M059J (cell line): ENCODE measurements around the genes PDYN and TMEM239.

GRCh38 chr20:1897530-1898080, 2.4 kb downstream of the SIRPA start:
- RAMPAGE, long total RNA, result no peak

DNA sequence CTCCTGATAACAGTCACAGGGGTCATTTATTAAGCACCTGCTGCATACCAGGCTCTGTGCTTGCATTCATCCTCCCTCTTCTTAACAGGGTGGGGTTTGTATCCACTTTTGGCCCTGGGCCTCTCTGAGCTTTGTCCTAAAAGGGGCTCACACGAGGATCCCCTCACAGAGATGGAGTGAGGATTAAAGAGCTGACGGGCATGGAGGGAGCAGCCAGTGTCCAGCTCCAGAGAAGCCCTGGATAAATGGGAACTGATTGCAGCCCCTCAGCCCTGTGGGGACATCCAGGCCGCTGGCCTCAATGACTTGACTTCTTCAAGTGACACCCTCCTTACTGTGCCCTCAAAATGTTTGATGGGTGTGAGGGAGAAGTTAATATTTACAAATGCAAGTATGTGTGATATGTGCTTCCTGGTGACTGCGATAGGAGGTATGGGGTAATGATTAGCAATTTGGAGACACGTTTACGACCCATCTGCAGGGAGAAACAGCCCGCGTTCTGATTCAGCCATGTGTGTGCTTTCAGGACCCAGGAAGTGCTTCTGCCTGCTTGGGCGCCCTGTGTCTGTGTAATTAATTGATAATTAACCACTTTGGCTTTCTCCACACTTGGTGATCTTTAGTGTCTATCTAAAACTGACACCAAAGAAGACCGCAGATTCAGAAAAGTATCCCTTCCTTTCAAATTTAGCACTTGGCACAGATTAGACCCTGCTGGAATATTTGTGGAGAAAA, 24.9 kb downstream of the SIRPA start:
- RAMPAGE, long total RNA, result no peak

- RAMPAGE, long total RNA, result no peak
These were observed at the start of gene PDYN for GRCh38 chr20:1993714-1994160. PDYN (minus strand) TSS chr20:1994058.

DNA sequence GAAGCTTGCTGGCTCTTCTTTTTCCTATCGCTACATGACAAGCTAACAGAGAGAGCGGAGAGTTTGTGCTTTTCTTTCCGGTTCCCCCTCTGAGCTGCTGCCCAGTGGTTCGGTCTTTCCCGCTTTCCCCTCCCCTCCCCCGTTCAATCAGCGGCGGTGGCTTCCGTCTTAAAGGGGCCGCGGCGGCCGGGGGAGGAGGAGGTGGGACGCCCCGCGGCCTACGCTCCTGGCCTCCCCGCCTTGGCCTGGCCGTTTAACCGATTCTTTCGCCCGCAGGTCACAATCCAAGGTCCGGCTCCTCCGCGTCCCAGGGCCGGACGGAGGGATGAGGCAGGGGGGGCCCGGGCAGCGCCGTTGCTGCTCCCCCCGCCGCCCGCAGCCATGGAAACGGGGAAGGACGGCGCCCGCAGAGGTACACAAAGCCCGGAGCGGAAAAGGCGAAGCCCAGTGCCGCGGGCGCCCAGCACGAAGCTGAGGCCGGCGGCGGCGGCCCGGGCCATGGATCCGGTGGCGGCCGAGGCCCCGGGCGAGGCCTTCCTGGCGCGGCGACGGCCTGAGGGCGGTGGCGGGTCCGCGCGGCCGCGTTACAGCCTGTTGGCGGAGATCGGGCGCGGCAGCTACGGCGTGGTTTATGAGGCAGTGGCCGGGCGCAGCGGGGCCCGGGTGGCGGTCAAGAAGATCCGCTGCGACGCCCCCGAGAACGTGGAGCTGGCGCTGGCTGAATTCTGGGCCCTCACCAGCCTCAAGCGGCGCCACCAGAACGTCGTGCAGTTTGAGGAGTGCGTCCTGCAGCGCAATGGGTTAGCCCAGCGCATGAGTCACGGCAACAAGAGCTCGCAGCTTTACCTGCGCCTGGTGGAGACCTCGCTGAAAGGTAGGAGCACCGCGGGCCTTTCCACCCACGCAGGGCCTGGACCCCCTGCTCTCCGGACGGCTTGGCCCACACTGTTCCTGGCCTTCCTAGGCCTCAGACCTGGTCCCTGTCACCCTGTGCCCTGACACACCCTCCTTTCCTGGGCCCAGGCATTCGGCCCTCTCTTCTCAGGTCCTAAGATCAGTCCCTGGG, 1.2 kb downstream of the STK35 start:
- RAMPAGE, long total RNA, result no peak

DNA sequence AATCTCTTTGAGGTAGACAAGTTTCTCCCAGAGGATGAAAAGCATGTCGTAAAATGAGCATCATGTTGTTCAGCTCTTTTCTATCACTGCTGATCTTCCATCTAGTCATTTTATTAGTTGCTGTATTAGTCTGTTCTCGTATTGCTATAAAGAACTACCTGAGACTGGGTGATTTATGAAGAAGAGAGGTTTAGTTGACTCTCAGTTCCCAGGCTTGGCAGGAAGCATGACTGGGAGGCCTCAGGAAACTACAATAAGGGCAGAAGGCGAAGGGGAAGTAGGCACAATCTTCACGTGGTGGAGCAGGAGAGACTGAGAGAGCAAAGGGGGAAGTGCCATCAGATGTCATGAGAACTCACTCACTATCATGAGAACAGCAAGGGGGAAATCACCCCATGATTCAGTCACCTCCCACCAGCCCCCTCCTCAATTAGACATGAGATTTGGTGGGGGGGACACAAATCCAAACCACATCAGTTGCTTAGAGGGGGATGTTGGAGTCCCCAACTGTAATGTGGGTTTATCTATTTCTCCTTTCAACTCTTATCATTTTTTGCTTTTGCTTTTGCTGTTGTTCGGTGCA, 77.6 kb upstream of the TGM3 start:
- RAMPAGE, long total RNA, result no peak

DNA sequence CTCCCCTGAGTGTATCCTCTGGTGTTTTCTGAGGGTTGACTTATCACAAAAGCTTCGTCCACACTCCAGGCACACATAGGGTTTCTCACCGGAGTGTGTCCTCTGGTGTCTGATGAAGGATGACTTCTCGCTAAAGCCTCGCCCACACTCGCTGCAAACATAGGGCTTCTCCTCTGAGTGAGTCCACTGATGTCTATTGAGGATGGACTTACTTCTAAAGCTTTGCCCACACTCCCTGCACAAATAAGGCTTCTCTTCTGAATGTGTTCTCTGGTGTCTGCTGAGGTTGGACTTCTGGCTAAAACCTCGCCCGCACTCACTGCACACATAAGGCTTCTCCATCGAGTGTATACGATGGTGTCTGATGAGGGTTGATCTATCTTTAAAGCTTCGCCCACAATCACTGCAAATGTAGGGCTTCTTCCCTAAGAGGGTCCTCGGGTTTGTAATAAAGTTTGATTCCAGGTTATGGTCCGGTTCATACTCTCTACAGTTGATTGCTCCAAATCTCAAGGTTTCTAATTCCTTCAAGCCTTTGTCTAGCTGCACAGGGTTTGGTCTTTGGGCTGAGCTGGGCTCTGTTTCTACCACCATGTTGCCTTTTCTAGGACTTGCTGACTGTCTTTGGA, 13.3 kb upstream of the SNRPB start:
- RAMPAGE, long total RNA, result no peak

DNA sequence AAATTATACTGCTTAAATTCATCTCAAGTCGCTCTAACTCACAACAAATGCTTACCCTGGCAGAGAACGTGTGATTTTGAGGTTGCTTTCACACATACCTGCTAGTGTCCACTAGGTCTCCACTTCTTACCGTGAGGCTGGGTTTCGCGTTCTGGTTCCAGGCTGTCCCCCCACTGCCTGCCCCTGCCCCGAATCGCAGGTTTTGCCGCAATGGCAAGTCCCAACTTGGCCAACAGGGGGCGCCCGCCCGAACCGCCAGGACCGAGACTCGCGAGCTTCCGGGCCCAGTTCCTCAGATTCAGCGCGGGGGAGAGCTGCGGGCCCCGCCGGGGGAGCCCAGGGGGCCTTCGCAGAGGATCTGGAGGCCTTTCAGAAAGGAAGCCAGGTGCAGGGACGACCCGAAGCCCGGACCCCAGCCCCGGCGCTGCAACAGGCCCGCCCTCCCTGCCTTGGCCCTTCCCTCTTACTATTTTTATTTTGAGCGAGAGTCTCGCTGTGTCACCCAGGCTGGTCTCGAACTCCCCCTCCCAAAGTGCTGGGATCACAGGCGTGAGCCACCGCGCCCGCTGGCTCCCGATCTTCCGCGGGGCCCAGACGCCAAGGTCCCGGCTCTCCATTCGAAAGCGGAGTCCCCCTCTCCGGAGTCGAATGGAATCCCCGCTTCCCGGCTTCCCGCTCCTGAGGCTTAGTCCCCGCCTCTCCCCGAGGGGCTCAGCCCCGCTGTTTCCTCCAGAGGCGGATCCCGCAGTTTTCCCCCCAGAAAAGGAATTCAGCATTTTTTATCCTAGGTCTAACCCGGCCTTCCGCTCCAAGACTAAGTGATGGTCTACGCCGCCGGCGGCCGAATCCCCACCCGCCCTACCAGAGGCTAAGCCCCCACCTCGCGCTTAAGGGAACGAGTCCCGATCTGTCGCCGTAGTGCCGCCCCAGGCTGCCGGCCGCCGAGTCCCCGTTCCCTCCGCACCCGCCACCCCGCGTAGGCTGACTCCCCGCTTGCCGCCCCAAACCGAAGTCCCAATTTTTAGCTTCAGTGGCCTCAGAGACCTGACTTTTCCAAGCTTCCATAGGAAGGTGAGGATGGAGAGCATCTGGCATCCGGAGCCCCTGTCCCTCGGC, 11.7 kb upstream of the TMC2 start:
- RAMPAGE, long total RNA, result no peak

GRCh38 chr20:2658213-2658995, 5.6 kb downstream of the IDH3B start:
- RAMPAGE, long total RNA, result no peak

DNA sequence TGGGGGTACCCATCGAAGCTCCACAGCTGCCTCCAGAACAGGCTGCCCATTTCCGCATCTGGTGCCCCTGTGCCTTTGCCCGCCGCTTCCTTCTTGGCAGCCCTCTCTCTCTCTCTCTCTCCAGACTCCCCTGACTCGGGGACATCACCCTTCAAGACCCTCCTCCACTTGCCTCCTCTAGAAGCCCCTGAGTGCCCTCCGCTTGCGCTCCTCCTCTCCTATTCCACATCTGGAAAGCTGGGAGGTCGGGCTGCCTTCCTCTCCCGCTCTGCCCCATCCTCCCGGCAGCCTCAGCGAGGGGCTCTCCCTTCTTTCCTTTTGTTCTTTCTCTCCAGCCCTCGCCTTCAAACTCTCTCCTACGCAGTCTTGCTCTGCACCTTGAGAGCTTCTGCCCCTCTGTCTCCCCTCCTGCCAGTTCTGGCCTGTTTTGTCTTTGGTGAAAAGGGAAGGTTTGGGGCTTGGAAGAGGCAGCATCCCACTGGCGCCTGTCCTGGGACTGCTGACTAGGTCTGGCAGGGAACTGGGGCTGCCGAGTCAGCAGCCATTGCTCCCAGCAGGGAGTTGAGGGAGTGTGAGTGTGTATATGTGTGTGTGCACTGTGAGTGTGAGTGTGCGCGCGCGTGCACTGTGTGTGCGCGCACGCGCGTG, 799 bp downstream of the CPXM1 start:
- RAMPAGE, long total RNA, result no peak

- RAMPAGE, long total RNA, result no peak
These were observed at the start of gene TMEM239 for GRCh38 chr20:2816037-2816622. TMEM239 (plus strand) TSS chr20:2816364.

DNA sequence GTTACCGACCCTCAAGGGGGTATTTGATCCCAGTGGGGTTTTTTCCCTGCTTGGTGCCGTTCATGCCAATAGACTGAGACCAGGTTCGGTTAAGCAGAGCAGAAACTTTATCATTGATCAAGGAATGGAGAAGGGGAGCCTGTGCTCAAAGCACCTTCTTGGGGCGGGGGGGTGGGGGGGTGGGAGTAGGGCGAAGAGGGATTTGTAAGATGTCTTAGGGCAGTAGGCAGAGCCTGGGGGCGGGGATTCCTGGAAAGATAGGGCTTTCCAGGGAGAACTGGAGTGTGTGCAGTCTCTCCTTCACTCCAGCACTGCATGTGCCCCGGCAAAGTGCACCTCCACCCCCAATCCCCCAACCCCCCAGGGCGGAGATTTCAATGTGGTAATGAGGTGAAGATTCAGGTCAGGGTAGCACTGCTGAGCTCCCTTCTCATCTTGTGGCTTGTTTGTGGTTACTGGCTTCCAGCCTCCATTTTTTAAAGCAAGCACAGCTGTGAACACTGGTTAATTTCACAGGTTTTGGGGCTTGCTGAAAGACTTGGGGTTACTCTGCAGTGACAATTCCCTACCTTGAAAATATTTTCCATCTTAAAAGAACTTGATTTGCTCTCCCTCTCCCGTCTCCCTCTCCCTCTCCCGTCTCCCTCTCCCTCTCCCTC, 5.9 kb downstream of the TMEM239 start:
- RAMPAGE, long total RNA, result no peak

DNA sequence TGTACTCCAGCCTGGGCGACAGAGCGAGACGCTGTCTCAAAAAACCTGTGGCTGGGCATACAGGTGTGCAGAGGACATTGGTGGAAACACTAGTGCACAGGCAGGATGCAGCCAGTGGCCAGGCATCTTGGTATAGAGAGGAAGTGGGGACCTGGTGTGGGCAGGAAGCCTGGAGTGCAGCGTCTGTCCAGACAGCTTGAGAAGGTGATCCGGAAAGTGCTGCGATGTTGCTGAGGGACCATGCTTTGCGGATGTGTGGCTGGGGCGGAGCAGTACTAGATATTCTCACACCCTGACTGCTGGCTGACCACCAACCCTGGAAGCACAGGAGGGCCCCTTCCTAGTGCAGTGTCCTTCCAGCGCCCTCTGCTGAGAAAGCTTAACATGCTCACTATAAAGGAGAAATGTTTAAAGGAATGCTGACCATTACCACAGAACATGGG, 11.4 kb downstream of the VPS16 start:
- RAMPAGE, long total RNA, result no peak

- RAMPAGE, long total RNA, result no peak
These were observed 56.4 kb downstream of the PTPRA start for GRCh38 chr20:2929602-2930241.

- RAMPAGE, long total RNA, result no peak
These were observed 46.5 kb upstream of the GNRH2 start for GRCh38 chr20:2996847-2997457.

GRCh38 chr20:3046683-3047406, 993 bp downstream of the MRPS26 start:
- RAMPAGE, long total RNA, result no peak

GRCh38 chr20:3049489-3050029, 3.7 kb downstream of the MRPS26 start:
- RAMPAGE, long total RNA, result no peak

- RAMPAGE, long total RNA, result no peak
These were observed 585 bp downstream of the OXT start for GRCh38 chr20:3071704-3072705.

- RAMPAGE, long total RNA, result no peak
These were observed 626 bp downstream of the ITPA start for GRCh38 chr20:3209879-3210369.

GRCh38 chr20:3221701-3222182, 12.4 kb downstream of the ITPA start:
- RAMPAGE, long total RNA, result no peak

- RAMPAGE, long total RNA, result no peak
These were observed 11.5 kb upstream of the SLC4A11 start for GRCh38 chr20:3250540-3250919.